ENCODE measurements around a stretch of chr6.

- PRO-cap, result no peak
Measured at GRCh38 chr6:163260000-163260425, 154.5 kb upstream of the QKI start.

DNA sequence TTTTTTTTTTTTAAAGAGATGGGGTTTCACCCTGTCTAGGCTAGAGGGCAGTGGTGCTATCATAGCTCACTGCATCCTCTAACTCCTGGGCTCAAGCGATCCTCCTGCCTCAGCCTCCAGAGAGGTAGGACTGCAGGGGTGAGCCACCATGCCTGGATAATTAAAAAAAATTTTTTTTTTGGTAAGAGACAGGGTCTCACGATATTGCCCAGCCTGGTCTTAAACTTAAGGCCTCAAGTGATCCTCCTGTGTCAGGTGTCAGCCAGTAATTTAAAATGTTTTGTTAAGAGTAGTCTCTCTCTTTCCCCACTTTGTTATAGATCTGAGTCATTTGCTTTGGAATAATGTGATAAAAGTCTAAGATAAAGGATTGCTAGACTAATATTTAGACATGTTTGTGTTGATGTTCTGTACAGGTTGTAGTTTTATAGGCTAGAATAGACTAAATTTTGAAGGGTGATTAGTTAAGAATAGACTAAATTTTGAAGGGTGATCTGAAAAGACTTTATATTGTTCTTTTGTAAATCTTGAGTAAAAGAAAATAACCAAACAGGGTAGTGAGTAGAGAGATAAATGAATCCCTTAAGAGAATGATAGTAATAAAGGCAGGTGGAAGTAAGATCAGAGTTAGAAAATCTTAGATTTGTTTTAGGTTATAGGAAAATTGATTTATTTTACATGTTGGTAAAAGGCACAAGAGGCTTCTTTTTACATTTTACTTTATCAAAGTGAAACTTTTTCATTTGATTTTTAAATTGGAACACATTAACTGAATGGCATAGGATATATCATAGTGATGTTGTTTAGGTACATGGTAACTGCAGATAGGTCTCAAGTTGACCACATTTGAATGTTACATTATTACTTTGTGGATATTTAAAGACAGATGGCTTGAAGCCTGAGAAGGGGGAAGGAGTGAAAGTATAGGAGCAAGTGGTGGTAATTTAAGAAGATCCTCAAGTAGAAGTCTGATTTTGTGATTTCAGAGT lies 18.2 kb downstream of the QKI start:
- PRO-cap, result no peak

DNA sequence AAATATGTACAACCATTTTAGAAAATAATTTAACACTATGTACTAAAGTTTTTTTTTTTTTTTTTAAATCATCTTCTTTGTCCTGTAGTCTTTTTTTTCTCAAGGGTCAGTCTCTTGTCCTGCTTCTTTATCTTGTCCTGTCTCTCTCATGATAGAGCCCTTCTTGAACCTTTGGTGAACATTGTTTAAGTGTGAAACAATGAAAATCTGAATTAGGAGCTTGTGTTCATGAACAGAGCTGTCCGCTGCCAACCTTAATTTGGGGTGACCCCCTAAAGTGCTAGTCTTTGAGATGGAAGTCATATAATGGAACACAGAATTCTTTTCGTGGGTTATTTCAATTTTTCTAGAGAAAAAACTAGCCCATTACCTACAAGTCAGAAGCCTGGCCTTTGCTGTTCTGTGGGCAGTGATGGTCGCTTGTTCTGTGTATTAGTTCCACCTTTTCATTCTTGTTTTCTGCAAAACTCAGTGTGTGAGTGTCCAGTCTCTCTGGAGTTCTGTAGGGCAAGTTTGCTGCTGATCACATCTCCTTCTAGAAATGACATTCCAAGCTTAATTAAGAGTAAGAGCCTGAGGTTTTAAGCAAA lies 61.8 kb downstream of the QKI start:
- PRO-cap, result no peak

DNA sequence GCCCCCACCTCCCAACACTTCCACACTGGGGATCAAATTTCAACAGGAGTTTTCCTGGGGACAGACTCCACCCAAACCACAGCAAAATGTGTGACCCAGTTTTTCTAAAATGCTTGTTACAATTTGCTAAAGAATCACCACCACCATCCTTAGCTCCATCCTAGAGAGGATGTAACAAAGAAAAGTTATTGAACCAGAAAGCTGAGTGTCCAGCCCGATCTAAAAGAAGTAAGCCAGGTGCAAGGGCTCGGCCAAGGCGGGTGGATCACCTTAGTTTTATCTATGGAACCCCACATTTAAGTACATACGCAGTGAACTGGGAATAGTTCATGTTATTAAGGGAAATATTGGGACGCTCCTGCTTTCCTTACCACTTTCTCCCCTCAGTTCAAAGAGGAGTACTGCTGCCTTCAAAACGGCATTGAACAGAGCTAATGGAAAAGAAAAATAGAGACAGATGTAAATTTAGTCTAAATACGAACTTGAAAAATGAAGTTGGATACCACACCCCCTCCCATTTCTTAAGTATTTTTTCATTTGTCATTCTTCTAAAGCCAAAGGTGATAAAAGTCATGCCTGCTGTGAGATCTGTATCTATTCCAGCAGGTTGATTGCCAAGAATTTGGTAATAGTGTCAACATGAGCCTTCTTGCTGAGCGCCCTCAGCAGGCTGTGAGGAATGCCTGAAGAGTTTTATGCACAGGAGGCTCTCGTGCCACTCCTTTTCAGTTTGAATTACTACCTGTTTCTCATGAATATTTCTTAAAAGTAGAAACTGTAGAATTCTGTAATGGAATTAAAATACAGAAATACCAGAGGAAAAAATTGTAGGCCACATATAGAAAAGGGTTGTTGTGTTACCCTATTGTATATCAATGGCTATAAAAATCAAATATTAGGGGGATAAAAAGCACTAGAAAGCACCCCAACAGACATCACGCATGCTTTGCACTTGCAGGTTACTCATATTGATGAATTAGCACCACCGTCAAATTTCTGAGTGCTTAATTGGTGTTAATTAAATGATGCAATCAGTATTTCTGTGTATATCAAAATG lies 165.3 kb downstream of the QKI start:
- PRO-cap, result unidirectional peak, plus-strand start at position 229 of the sequence; unidirectional peak, plus-strand start at position 483 of the sequence

- PRO-cap, result no peak
Measured at GRCh38 chr6:163712070-163712639, 297.6 kb downstream of the QKI start.

- PRO-cap, result no peak
Measured at GRCh38 chr6:163777016-163777465, 362.5 kb downstream of the QKI start.

DNA sequence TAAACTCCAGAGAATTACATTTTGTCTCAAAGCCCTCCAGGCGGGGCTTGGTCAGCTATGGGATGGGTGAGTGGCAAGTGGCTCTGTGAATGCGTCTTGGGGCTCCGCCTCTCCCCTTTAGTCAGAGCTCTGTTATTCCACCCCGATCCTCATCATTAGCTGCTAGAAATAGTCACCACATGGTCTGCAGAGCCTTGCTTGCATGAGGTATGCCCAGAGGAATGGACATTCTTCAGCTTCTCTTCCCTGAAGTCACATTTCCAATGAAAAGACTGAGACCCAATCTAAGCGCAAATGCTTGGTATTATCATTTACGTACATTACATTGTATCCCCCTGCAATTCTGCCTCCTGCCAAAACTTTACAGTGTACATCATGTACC lies 540.7 kb downstream of the QKI start:
- PRO-cap, result unidirectional peak, plus-strand start at position 197 of the sequence

DNA sequence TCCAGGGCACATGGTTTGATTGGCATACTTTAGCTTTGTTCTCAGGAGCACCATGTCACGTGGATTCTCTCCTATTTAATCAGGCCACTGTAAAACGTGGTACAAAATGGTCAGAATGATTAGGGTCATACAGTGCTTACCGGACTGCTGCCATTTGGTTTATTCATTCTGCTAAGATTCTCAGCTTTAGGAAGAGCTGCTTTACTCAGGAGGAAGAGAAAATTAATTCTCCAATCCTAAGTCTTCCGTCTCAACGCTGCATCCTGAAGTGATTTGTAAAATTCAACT lies 543.6 kb downstream of the QKI start:
- PRO-cap, result unidirectional peak, plus-strand start at position 104 of the sequence

DNA sequence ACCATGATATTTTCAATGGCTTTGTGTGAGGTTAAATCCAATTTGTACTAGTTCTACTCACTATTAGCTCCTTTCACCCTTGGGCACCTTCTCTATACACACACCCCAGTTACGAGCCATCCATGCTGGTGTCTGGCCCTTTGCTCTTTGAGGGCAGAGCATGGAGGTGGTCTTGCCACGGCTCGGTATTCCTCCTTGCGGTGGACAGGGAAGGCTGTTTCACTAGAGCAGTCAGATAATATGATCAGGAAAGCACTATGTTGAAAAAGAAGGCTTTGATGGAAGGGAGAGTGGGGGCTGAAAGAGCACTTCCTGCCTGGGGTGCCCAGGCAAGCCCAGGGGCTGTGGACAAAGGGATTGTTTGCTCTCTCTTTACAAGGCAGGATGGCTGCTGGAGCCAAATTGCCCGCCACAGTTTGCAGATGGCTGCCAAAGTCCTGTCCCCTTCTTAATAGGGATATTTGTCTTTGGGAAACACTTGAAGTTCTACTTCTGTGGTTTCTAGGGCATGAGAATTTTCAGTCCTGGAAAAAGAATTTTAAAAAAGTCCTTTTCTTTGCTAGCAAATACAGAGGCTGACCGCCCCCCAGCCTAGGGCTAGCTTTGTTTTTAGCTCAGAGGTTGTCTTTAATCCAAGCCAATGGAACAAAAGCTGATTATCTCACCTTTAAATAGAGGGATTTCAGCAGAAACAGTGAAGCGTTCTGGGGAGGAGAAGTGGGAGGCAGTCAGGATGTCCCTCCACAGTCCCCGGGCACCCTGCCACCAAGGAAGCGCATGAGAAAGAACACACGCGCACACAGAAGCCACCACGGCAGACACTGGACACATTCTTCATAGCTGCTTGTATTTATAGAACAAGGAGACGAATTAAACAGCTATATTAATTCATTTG lies 736.6 kb downstream of the QKI start:
- PRO-cap, result unidirectional peak, minus-strand start at position 823 of the sequence

DNA sequence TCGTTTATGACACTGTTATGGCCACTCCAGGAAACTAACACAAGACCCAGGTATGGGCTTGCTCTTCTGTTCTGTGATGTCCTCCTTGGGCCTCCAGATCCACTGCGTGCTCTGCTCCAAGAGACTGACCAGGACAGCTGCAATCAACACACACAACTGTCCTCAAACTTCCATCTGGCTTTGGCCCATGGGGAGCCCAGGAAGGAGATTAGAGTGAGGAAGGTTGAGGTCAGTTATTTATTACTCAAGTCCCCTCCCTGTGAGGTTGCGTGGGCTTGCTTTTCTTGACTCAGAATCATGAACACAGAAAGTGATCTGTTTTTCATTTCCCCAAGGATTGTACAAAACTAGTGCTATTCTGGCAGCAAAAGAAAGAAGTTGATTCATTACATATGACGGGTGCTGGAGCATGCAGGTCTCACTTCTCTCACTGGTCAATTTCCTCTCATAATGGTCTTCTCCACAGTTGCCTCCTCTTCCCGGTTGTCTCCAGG lies 888.5 kb downstream of the QKI start:
- PRO-cap, result bidirectional peak, plus-strand start at position 386 of the sequence, minus-strand start at position 129 of the sequence

- PRO-cap, result no peak
Measured at GRCh38 chr6:164337483-164338675, 923.4 kb downstream of the QKI start.

- PRO-cap, result bidirectional peak, plus-strand start at chr6:164402155, minus-strand start at chr6:164402045
Measured at GRCh38 chr6:164401966-164402416, 907.4 kb downstream of the C6orf118 start.

DNA sequence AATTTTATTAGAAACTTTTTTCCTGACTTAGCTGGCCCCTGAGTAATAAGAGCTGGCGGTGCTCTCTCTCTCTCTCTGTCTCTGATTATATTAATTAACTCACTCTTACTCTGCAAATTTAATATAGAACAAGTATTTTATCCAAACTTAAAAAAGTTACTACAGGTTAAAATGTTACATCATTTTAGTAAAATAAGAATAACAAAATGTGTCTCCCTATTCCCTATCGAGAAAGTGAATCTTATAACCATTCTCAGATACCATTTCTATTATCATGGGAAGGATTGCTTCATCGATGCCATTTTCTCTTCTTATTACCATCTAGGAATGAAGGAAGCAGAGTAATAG lies 869.2 kb downstream of the C6orf118 start:
- PRO-cap, result no peak

GRCh38 chr6:164507196-164507686 lies 802.2 kb downstream of the C6orf118 start:
- PRO-cap, result unidirectional peak, plus-strand start at chr6:164507412

DNA sequence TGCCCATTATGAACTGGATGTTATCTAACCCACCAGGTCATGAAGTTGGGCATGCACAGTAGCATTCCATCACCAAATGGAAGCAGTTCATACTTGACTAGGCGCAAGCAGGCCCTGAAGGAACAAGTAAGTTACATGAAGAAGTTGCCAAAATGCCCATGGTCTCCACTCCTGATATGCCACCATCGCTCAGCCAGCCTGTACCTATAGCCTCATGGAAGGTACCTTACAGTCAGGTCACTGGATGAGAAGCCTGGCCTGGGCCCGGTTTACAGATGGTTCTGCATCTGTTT lies 432.6 kb downstream of the C6orf118 start:
- PRO-cap, result no peak

GRCh38 chr6:165876582-165877124 lies 213.6 kb upstream of the PDE10A start:
- PRO-cap, result no peak

GRCh38 chr6:166057791-166058700 lies 109.6 kb downstream of the TBXT start:
- PRO-cap, result no peak

DNA sequence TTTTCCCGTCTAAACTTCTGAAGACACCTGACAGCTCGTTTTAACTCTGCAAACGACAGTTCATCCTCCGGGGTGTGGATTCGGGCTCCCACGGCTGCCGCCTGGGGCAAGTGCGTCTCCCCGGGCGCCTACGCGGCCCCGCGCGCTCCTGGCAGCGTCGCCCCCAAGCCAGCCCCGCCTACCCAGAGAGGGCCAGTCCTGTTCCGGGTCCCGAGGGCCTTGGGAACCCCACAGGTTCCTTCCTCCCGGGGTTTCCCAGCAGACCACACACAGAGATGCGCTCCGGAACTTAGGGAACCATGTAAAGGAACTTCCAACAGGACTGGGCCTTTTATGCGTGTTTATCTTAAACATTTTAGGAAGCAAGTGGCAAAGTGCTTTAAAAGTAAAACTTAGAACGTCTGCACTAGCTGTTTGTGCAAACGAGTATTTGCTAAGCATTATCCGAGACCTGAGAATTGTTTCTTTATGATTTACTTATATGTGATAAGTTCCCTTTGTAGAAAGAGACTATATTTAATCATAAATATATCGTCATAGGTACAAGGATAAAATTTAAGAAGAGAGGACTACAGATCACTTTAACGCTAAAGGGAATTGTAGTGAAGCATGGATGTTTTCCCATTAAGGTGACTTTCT lies 54.2 kb downstream of the PRR18 start:
- PRO-cap, result no peak

DNA sequence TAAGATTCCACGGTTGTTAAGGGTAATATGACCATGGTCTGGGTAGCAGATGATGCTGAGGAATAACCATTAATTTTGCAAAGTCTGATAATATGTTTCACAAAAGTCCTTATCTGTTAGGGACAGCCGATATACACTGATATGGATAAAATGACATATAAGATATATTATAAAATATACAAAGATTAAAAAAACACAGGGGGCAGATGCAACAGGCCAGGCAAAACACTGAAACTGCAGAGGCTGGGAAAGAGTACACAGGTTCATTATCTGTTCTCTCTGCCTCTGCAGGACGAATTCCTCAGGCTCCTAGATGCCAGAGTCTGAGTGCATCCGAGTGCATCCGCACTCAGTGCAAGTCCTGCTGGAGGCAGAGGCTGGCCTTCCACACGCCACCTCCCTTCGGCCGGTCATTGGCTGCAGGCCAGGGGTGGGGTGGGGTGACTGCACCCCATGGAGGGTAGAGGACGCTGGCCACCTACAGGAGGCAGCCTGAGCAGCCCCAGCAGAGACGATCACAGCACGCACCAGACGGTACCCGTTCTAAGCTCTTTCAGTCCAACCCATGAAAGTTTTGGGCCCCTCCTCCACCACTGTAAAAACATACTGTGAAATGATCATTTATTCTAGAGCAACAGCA lies 11.8 kb downstream of the SFT2D1 start:
- PRO-cap, result no peak

DNA sequence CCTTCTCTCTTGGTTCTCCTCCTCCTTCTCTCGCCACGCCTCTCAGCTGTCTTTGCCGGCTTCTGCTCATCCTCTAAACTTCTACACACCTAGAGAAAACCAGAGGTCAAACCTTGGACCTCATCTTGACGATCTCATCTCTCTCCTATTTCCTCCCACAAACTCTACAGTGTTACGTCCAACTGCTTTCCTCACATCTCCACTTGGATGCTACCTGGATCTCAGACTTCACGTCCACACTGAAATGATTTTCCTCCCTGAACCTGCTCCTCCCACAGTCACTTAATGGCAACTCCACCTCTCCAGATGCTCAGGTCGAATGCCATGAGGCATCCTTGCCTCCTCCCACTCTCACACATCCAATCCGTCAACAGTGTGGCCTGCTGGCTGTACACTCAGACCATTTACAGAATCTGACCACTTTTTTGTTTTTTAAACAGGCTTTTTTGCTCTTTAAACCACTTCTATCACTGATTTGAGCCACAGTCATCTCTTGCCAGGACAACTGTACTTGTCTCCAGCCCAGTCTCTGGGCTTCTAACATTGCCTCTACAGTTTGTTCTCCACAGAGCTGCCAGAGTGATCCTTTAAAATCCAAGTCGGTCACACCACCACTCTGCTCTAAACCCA lies 2.5 kb downstream of the SFT2D1 start:
- PRO-cap, result no peak

All from cardiac septum (tissue), 1 donor.